Urinary bladder (tissue), 3 donors: ENCODE data around the gene DLG5.

GRCh38 chr10:77160488-77161209 is 477.0 kb downstream of the KCNMA1 start:
- PRO-cap, result no peak
- RAMPAGE, long total RNA, result no peak

DNA sequence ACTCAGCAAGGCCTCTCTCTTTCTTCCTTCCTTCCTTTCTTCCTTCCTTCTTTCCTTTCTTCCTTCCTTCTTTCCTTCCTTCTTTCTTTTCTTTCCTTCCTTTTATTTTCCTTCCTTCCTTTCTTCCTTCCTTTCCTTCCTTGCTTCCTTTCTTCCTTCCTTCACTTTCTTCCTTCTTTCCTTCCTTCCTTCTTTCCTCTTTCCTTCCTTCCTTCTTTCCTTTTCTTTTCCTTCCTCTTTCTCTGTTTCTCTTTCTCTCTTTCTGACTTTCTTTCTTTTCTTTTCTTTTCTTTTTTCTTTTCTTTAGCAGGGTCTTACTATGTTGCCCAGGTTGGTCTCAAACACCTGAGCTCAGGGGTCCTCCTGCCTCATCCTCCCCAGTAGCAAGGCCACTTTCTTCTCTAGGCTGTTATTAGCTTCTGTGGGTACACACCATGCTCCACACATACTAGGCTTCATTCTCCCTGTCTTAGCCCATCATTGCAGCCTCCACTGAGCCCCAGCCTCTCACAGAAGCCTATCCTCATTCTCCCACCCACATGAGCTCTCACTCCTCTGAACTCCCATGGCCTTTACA is 460.3 kb downstream of the KCNMA1 start:
- PRO-cap, result no peak
- RAMPAGE, long total RNA, result no peak

DNA sequence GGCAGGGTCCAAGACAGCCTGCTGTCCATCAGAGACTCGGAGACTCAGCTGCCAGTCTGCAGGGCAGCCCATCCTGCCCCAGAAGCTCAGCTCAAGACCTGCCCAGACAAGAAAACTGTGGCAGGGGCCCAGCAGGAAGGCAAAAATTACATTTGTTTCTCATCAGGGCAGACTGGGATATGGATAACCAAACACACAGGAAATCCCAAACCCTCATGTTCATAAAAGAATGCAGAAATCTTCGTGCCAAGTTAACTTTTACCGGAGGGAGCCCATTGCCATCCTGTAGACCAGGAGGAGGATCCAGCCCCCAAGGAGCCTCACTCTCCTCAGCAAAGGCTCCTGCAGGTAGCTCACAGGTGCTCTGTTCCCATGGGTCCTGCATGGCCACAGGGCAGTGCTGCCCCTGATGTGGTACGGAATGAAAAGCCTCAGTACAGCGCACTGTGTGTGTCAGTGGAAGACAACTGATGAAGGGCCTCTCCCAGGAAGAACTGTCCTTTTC is 222.2 kb downstream of the KCNMA1 start:
- PRO-cap, result no peak
- RAMPAGE, long total RNA, result no peak

DNA sequence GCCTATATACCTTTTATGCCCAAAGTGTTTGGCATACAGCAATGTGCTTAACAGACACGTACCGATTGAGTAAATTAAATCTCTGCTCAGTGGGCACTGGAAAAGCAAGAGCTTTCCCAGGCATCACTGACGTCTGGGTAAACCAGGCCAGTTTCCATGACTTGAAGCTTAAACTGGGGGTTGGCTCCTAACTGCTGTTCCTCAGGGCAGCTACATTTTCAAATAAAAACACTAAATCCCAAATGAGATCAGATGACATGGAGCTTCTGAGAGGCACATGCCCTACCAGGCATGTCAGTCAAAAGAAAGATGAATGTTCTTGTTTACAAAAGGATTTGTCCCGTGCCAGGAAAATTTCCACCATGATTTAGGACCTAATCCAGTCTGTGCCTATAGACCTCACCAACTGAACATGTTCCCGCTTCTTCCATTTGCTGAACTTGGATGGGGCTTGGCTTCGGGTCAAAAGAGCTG is 220.3 kb downstream of the KCNMA1 start:
- PRO-cap, result no peak
- RAMPAGE, long total RNA, result no peak

- PRO-cap, result unidirectional peak, minus-strand start at chr10:77513924
- RAMPAGE, long total RNA, result no peak
These were observed 123.7 kb downstream of the KCNMA1 start for GRCh38 chr10:77513669-77514608.

GRCh38 chr10:77788433-77788957 is 138.1 kb downstream of the DLG5 start:
- PRO-cap, result no peak
- RAMPAGE, long total RNA, result no peak

DNA sequence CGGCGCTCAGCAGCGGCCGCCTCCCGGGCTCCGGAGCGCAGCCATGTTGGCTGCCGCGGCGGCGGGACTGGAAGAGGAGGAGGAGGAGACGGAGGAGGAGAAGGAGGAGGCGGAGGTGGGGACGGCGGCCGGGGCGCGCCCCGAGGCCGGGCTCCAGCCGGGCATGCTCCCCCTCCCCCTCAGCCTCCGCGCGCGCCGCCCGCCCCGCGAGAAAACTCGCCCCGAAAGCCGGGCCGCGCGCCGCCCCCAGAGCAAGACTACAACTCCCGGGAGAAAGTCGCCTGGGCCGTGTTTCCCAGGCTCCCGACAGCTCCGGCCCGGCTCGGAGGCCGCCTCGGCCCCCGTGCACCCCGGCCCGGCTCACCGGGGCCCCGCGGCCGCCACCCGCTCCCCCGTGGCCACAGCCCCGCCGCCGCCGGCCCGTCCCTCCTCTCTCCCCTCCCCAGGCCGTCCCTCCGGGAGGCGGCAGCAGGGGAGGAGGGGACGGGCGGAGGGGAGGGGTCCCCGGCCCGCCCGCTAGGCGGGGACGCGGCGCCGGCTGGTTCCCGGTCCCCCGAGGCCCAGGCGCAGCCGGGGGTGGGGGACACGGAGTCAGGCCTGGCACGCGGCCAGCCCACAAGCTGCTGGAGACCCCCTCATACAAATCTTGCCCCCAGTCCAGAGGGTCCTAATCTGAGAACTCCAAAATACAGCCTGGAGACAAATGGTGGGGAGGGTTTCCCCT is at the start of gene DLG5:
Gene DLG5 (minus strand): TSS at position 70 of the 724 bp plus-strand sequence.
- PRO-cap, result bidirectional peak, plus-strand start at position 107 of the sequence, minus-strand start at position 69 of the sequence; bidirectional peak, plus-strand start at position 468 of the sequence, minus-strand start at position 435 of the sequence
- RAMPAGE, long total RNA, result no peak

GRCh38 chr10:77971259-77971772 is 44.8 kb upstream of the DLG5 start:
- PRO-cap, result bidirectional peak, plus-strand start at chr10:77971561, minus-strand start at chr10:77971406
- RAMPAGE, long total RNA, result no peak

GRCh38 chr10:78044185-78044664 is 10.6 kb downstream of the RPS24 start:
- PRO-cap, result no peak
- RAMPAGE, long total RNA, result no peak

DNA sequence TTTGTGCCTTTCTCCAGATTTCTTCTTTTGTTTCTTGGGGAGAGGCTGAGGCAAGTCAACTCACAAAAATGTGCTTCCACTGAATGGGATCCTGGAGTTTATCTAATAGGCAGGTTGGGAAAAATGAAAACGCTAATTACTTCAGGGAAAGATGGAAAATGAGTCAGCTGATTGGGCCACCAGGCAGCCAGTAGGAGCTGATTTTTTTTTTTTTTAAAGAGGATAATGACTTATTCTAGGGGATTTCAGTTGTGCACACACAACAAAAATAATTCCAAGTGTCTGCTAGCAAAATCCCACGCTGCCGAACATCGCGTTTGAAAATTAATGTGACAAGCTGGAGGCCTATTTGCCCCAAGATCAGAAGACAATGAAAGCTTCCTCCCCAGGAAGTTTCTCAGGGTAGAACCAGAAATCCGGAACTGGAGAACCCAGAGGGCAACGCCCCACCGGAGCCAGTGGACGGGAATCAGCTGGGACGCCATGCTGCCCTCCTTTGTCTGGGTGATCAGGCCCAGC is 412.7 kb upstream of the ZMIZ1 start:
- PRO-cap, result no peak
- RAMPAGE, long total RNA, result no peak

GRCh38 chr10:79091339-79091854 is 22.6 kb downstream of the ZMIZ1 start:
- PRO-cap, result no peak
- RAMPAGE, long total RNA, result no peak

DNA sequence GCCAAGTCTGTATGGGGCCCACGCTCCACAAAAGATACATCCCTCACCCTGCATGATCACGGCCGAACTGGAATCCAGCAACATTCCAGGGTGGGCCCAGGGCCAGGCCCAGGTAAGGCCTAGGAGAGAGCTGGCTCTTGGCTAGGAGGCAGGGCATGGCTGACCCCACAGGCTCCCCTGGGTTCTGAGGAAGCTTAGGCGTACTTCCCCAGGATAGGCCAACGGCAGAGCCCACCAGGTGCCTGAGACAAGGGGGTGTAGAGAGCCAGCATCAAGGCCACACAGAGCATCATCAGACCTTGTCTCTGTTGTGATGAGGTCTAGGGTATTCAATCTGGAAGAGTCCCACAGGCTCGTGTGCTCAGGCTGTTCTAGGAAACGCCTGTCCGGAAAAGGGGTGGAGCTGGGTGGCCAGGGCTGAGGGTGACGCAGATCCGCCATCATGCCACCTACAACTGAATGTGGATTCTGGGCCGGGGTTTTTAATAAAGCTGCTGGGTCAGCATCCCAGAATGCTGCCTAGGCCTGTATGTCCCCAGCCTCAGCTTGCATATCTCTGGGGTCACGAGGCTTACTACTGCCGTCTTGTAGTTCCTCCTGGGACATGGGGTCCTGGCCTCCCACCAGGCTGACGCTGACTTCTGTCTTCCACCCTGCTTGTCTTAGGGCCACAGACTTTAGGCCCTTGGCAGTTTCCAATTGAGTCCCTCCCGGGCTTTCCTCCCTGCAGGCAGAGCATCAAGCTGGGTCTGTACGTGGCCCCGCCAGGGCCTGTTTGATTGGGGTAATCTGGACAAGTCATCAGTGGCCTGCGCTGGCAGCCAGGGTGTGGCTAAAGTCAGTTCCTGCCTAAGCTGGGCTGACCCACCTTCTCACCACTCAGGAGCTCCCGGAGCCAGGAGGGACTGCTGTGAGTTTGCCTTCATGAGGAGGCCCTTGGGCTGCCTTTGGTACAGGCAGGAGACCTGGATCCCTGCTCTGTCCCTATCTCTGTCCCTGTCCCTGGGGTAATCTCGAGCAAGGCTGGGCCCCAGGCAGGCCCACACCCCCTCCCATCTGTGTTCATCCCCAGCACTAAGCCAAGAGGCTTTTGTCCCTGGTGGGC is 79.8 kb downstream of the ZMIZ1 start:
- PRO-cap, result bidirectional peak, plus-strand start at position 510 of the sequence, minus-strand start at position 345 of the sequence; bidirectional peak, plus-strand start at position 882 of the sequence, minus-strand start at position 773 of the sequence
- RAMPAGE, long total RNA, result no peak

DNA sequence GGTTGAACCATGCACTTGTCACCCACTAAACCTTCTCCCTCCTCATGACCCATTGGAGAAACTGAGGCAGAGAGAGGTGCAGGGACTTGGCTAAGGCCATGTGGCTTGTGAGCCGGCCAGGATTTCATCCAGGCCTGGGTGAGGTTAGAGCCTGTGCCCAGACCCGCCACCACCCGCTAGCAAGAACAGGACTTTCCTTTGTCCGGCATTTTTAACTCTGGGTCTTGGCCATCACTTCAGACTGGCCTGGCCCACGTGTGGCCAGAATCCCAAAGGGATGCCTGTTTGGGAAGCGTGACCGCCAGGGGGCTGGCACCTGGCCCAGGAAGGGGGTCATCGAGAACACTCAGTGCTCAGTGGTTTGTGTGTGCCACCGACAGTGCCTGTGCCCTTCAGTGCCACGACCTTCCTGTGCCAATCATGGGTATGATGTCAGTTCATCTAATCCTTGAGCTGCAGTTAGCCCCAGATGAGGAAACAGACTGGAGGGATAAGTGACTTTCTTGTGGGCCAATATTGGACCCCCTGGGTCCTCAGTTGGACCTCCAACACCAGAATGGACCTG is 85.0 kb downstream of the ZMIZ1 start:
- PRO-cap, result no peak
- RAMPAGE, long total RNA, result no peak

- PRO-cap, result no peak
- RAMPAGE, long total RNA, result no peak
These were observed 123.4 kb downstream of the ZMIZ1 start for GRCh38 chr10:79192041-79192640.

DNA sequence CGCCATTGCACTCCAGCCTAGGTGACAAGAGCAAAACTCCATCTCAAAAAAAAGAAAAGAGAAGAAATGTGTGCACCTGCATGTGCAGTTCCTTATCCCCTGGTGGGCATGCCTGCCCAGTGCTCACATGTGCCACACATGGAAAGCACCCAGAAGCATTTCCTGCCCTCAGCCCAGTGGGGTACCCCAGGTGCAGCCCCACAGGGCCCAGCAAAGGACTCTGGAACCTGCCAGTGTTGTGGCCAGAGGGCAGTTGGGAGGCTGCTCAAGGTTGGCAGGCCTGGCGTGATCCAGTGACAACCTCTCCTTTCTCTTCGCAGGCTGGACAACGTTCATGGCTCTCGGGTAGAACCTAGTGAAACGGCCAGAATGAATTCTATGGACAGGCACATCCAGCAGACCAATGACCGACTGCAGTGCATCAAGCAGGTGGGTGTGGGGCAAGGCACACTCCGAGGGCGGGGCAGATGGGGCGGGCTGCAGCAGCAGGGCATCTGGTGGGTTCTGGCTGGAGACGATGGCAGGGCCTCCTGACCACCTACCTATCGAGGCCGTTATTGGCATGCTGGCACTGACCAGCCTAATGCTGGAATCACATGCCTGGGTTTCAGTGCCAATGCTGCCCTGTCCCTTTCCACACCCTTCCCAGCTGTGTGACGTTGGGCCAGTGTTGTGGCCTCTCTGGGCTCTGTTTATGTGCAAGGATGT is 132.7 kb downstream of the ZMIZ1 start:
- PRO-cap, result no peak
- RAMPAGE, long total RNA, result no peak

GRCh38 chr10:79221581-79222074 is 125.6 kb upstream of the PPIF start:
- PRO-cap, result no peak
- RAMPAGE, long total RNA, result no peak

DNA sequence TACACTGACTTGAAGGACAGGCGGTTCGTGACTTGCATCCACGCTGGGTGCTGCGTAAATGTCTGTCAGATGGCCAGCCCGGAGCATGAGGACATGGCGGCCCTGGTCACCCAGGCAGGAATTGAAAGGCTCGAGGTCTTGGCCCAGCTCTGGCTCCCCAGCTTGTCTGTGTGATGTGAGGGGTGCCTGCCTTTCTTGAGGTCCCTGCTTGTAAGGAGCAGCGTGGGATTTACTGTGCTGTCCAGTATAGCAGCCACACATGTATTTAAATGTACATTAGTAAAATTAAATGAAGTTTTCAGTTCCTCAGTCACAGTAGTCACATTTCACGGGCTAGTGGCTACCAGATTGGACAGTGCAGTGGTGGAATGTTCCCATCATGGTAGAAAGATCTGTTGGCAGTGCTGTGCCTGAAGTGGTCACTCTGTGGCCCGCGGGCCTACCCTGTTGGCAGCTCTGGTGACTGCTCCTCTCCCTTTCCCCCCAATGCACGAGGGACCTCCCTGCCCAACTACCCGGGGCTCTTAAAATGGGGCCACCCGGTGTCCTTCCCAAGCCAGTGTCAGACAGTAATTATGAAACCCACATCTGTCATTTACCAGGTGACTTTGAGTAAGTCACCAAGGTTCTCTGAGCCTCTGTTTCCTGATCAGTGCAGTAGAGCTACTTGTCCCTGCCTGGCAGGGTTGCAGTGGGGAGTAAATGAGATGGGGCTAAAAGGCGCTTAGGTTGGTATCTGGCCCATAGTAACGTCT is 97.8 kb upstream of the PPIF start:
- PRO-cap, result no peak
- RAMPAGE, long total RNA, result no peak

- PRO-cap, result no peak
- RAMPAGE, long total RNA, result no peak
These were observed 59.0 kb upstream of the PPIF start for GRCh38 chr10:79287874-79288967.

GRCh38 chr10:79307086-79307938 is 40.0 kb upstream of the PPIF start:
- PRO-cap, result no peak
- RAMPAGE, long total RNA, result no peak

DNA sequence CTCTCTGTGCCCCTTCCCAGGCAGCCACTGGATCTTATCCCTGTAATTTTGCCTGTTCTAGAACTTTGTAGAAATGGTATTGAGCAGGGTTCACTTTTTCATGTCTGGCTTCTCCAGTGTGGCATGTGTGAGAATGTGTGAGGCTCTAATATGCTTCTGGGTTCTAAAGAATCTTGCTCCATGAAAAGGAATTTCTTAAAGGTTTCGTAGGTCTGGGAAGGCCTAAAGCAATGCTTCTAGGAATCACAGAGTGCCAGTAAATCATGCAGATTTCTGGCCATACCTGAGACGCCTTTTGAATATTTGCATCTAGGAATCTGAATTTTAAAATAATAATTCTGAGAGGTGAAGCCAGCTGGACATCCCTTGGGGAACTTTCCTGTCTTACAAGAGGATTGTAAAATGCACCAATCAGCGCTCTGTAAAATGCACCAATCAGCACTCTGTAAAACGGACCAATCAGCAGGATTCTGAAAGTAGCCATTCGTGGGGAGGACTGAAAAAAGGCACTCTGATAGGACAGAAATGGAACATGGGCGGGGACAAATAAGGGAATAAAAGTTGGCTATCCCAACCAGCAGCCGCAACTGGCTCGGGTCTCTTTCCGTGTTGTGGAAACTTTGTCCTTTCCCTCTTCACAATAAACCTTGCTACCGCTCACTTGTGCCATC is 9.8 kb downstream of the PPIF start:
- PRO-cap, result no peak
- RAMPAGE, long total RNA, result no peak